ENCODE measurements around a stretch of chr12.

DNA sequence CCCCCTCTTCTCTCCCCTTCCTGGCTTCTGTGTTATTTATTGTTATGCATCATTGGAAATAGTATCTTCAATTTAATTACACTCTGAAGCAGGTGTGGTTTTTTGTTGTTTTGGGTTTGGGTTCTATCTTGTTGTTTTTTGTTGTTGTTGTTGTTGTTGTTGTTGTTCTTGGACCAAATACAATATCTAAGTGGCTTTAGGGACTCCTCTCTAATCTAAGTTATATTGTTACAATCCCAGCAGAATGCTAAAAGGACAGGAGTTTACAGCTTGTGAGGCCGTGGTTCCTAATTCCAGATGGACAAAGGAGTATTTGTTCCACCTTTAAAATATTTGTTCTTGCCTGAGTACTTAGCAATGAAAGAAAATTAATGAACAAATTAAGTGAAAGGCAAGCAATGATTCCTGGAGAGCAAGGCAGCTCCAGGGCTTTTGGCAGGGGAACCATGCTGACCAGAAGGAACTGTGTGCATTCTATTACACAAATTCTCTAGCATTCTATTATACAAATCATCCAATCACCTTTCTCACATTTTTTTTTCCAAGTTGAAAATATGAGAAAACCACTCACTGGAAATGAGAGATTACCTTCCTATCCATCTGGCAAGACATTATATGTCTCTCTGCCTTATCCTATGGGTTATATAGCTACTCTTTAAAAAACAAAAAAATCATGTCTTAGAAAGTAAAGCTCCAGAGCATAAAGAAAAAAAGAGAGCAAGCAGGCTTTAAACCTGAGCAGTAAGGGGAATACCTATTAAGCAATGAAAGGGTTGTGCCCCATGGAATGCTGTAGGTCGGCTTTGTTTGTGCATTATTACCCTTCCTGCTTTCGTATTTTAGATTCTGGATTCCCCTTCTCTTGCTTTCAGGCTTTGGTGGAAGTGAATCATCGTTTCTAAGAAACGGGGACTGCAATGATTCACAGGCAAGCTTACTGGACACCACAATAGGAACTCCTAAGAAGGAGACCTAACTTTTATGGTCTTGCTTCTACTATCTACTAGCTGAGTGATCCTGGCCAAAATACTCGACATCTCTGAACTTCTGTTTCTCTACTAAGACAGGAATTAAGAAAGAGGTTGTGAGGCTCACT is 1.7 kb upstream of the BMAL2 start:
- PRO-cap = no peak
- RRBS = no CpG with 5 or more reads among the region's 6 CpGs

DNA sequence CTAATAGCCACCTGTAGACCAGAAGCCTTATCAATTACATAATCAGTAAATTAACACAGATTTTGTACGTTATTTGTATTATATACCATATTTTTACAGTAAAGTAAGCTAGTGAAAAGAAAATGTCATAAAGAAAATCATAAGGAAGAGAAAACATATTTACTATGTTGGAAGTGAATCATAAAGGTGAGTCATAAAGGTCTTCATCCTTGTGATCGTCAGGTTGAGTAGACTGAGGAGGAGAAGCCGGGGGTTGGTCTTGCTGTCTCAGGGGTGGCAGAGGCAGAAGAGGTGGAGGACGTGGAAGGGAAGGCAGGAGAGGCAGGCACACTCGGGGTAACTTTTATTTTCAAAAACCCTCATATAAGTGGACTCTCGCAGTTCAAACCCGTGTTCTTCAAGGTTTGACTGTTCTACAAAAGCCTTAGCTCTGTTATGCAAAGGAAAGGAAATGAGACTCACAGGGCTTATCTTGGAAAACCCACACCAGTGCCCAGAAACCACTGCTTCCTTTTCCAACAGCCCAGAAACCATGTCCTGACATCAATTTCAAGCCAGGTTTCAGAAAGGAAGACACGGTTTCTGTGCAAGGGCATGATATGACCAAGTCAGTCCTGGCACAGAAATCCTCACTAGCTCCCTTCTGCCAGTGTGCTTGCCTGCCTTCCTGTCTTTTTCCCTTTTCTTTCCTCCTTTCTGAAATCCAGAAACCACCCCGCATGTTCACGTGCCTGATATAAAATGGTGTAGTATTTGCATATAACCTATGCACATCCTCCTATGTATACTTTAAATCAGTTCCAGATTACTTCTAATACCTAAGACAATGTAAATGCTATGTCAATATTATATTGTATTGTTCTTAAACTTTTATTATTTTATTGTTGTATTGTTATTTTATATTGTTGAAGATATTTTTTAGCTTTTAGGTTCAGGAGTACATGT is 14.1 kb downstream of the SMCO2 start:
- PRO-cap = no peak
- RRBS = no CpG with 5 or more reads among the region's 10 CpGs

DNA sequence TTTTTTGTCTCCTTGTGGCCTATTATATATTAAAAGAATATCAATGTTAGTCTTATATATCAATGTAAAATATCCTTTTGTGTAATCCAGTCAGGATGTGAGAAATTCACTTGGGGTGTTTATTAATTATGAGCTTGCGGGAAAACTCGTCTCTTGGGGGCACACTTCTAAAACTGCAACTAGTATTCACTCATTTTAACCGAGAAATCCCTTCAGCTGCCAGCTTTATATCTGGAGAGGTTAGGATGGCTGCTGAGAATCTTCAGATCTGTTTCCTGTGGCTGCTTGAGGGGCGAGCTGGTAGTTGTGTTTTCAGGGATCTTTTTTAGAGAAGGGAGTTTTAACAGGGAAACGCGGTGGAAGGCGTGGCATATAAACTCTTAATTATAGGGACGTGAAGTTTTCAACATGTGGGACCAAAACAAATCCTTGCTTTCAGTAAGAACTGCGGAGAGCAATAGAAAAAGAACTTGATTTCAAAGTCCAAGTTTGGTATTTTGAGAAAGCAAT is 832 bp downstream of the PPFIBP1 start:
- PRO-cap = bidirectional peak, plus-strand start at position 193 of the sequence, minus-strand start at position 197 of the sequence; bidirectional peak, plus-strand start at position 278 of the sequence, minus-strand start at position 314 of the sequence
- RRBS = no CpG with 5 or more reads among the region's 9 CpGs

DNA sequence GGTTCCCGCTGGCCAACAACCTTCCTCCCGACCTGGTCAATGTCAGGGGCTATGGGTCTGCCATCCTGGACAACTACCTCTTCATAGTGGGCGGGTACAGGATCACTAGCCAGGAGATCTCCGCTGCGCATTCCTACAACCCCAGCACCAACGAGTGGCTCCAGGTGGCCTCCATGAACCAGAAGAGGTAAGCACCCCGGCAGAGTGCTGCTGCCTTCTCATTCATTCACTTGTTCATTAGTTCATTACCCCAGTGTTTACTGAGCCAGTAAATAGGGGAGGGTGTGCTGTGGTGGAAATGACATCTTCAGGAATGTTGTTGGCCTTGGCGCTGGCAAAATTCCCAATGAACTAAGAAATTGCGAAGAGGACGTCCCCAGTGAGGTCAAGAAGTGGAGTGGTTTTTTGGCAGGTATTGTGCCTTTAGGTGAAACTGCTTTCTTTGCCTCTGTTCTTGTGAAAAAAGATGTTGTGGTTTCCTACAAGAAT is 1.0 kb upstream of the MANSC4 start:
- PRO-cap = no peak
- RRBS = no CpG with 5 or more reads among the region's 10 CpGs

DNA sequence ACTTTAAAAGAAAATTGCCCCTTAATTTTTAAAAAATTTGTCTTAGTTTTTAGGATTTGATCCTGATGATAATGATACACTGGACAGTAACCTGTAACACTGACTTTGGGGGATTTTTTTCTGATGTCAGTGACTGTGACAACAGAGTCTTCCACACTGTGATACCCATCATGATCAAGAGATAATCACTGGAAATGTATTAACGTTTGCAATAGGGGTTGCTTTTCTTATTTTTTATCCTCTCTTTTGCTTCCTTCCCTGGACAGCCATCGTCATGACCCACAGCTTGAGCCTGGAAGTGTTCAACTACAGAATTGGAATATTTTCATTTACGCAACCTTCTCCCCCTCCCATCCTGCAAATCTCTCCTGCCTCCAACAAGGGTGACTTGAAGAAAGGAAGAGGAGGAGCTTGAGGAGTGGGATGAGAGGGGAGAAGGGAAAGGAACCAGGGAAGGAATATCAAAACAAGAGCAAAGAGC is 1.5 kb upstream of the MANSC4 start:
- PRO-cap = no peak
- RRBS = no CpG with 5 or more reads among the region's 3 CpGs

- PRO-cap = no peak
- RRBS = no CpG with 5 or more reads among the region's 4 CpGs
Measured at GRCh38 chr12:27802315-27802851, 22.3 kb upstream of the MANSC4 start.

DNA sequence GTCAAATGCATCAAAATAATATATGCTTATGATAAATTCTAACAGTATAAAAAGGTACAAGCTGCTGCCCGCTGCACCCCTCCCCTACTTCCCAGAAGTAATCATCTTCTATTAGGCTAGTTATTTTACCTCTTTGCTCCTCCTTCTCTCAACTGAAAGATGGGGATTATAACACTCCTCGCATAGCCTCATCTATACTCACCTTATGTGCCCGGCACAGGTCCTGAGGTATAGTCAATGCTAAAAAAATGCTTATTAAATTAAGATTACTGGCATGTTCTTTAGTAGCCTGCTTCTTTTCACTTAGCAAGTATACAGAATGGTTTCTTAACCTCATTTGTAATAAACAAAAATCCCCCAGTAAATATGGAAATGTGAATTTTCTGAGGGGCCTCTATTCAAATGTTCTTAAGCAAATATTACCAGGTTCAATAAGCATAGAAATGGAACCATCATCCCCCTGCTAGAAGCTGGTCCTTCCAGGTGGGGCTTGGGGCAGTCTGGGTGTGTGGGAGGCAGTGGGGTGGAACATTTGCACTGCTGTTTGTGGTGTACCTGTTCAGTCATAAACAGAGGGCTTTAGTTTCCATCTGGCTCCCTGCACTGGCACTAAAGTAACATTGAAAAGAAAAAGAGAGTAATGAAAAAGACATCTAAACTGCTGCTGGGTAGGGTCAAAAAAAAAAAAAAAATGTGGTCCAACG is 43.9 kb upstream of the MANSC4 start:
- PRO-cap = no peak
- RRBS = no CpG with 5 or more reads among the region's 4 CpGs

DNA sequence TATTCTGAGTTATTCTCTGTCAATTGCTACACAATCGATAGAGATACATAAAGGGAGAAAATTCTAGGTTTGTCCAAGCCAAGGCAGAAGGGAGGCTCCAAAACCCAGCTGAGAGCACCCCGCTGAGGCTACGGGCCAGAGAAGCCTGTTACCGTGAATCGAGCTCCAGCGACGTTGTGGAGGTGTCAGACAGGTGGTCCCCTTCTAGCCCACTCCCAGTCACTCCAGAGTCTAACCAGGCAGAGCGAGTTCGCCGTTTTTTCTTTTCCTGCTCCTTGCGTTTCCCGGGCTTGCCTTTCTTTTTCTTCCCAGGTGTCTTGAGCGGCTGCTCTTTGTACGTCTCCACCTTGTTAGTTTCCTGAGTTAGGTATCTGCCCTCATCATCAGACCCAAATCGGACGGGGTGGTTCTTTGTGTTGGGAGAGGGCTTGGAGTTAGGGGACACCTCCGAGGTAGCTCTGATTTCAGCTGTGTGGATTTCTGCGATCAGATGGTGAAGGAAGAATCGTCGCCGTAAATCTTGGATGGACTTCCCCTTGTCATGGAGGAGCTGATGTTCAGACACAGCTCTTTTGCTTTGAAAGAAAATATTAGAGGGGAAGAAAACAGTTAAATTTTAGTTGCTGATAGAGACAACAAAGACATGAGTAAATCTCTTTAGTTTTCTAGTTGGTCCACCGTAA is 9.2 kb downstream of the PTHLH start:
- PRO-cap = no peak
- RRBS = no CpG with 5 or more reads among the region's 22 CpGs

DNA sequence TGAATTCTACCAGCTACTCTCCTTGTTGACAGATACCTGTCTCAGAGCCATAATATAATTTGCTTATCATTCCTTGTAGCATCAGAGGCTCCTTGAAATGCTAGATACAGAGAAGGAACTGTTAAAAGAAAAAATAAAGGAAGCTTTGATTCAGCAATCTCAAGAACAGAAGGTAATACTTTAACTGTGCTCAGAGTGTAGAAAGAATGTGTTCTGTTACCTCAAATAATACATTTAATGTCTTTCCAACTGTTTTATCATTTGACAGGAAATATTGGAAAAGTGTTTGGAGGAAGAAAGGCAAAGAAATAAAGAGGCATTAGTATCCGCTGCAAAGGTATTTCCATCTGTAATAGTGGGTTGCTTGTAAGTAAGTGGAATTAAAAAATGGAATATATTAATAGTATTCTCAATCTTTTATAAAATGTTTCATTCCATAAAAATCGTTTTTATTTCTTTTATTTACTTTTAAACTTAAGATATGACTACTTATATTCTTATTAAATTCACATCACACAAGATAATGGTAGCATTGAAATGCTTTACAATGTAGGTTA is 259.9 kb downstream of the CCDC91 start:
- PRO-cap = no peak
- RRBS = no CpG with 5 or more reads among the region's 2 CpGs

- PRO-cap = no peak
- RRBS = no CpG with 5 or more reads among the region's 7 CpGs
Measured at GRCh38 chr12:28543322-28543830, 353.1 kb downstream of the CCDC91 start.

- PRO-cap = no peak
- RRBS = no CpG with 5 or more reads among the region's 1 CpG
Measured at GRCh38 chr12:28998306-28998642, 150.8 kb upstream of the FAR2 start.

GRCh38 chr12:29208496-29209275 is 59.6 kb downstream of the FAR2 start:
- PRO-cap = no peak
- RRBS = no CpG with 5 or more reads among the region's 5 CpGs

- PRO-cap = no peak
- RRBS = no CpG with 5 or more reads among the region's 9 CpGs
Measured at GRCh38 chr12:29640008-29640432, 142.5 kb upstream of the OVCH1 start.

- PRO-cap = no peak
- RRBS = no CpG with 5 or more reads among the region's 15 CpGs
Measured at GRCh38 chr12:29640433-29641493, 143.0 kb downstream of the TMTC1 start.

- PRO-cap = no peak
- RRBS = no CpG with 5 or more reads among the region's 7 CpGs
Measured at GRCh38 chr12:30692443-30693228, 3.0 kb downstream of the IPO8 start.

- PRO-cap = no peak
- RRBS = no CpG with 5 or more reads among the region's 6 CpGs
Measured at GRCh38 chr12:31074611-31074985, 938 bp downstream of the DDX11 start.

GRCh38 chr12:31083759-31084135 is 10.1 kb downstream of the DDX11 start:
- PRO-cap = no peak
- RRBS = no CpG with 5 or more reads among the region's 11 CpGs

GRCh38 chr12:31323470-31324531 is 2.1 kb downstream of the SINHCAF start:
- PRO-cap = bidirectional peak, plus-strand start at chr12:31323847, minus-strand start at chr12:31323662; bidirectional peak, plus-strand start at chr12:31323978, minus-strand start at chr12:31323893; bidirectional peak, plus-strand start at chr12:31324261, minus-strand start at chr12:31324159; bidirectional peak, plus-strand start at chr12:31324478, minus-strand start at chr12:31324501
- RRBS = 2% methylated on average over 44 of the region's 89 CpGs

- PRO-cap = no peak
- RRBS = 24% methylated on average over 1 of the region's 9 CpGs
Measured at GRCh38 chr12:31326881-31327216, 899 bp upstream of the SINHCAF start.

GRCh38 chr12:31570861-31571344 is 20.0 kb downstream of the DENND5B start:
- PRO-cap = no peak
- RRBS = no CpG with 5 or more reads among the region's 5 CpGs